Mesenchymal stem cell of the bone marrow (primary cell): ENCODE results near the gene MAP2K1.

GRCh38 chr15:66251666-66252325, 1.8 kb downstream of the MEGF11 start:
- CAGE, long polyA plus RNA: no peak

- CAGE, long polyA plus RNA: no peak
These were observed 1.2 kb downstream of the MEGF11 start for GRCh38 chr15:66252326-66252739.

DNA sequence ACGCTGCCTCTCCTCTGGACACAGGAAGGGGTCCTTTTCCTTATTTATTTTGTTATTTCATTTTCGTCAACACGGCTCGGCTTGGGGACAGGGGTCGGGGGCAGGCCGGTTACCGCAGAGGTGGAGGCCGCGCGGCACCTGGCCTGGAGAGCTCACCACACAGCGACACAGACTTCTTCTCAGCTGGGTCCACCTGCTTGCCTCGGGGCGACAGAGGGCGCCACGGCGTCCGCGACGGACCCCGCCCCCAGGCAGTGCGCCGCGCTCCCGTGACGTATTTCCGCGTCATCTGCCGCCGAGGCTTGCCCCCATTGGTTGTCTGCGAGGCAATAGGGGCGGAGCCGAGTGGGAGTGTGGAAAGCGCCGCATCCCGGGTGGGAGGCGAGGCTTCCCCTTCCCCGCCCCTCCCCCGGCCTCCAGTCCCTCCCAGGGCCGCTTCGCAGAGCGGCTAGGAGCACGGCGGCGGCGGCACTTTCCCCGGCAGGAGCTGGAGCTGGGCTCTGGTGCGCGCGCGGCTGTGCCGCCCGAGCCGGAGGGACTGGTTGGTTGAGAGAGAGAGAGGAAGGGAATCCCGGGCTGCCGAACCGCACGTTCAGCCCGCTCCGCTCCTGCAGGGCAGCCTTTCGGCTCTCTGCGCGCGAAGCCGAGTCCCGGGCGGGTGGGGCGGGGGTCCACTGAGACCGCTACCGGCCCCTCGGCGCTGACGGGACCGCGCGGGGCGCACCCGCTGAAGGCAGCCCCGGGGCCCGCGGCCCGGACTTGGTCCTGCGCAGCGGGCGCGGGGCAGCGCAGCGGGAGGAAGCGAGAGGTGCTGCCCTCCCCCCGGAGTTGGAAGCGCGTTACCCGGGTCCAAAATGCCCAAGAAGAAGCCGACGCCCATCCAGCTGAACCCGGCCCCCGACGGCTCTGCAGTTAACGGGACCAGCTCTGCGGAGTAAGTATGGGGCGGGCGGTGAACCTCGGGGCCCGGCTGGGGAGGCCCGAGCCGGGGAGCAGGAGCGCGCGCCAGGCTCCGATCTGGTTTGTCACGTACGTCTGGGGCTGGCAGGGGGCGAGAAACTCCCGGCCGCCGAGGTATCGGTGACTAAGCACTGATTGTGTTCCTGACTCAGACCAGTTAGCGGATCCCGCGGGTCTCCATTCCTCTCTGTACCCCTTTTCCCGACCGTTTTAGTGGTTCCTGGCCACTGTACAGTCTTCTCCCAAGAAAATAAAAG, at the start of gene MAP2K1:
Gene MAP2K1 (plus strand): TSS at position 419 of the 1,217 bp plus-strand sequence.
- CAGE, long polyA plus RNA: no peak

DNA sequence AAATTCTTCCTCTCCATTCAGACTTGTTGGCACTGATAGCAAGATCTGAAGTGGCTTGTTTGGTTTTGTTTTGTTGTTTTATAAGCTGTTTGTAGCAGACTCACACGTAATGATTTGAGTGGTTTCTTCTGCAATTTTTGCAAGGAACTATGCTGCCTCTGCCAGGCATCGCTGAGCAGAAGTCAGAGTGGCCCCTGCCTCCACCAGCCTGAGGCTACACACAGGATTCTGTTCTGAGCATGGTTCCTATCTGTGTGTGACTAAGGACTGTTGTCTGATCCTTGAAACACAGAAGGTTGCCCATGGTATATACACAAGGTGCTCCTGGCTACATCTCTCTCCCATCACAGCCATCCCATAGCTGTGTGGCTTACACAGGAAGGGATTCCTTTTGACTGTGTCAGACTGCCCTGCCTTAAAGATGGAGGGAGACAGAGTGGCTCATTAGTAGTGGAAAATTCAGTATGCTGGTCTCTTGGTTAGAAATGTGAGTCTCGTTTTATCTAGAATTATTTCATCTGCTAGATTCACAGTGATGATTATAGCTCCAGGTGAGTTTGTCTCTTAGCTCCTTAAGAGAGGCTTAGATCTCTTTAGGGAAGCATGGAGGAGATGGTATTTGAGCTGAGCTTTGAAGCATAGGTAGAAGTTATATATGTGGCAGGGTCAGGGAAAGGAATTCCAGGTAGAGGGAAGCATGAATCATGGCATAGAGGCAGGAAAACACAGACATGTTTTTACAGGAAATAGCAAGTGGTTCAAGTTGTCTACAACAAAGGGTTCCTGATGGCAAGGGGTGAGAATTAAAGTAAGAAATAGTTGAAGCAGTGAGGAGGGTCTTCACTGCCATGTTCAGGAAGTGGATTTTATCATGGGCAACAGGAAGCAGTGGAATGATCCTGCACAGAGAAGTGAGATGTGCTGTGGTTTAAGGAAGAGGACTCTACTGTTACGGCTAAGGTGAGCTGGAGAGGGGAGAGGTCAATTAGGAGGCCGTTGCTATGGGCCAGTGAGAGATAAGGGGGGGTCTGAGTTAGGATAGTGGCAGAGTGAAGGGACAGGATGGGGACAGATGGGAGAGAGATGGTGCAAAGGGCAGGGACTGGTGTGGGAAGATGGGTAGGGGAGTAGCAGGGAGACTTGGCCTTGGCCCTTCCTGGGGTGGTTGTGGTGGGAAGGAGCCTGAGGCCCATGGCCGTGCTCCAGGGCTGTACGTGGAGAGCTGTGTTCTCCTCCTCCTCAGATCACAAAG, 37.4 kb downstream of the SNAPC5 start:
- CAGE, long polyA plus RNA: no peak

DNA sequence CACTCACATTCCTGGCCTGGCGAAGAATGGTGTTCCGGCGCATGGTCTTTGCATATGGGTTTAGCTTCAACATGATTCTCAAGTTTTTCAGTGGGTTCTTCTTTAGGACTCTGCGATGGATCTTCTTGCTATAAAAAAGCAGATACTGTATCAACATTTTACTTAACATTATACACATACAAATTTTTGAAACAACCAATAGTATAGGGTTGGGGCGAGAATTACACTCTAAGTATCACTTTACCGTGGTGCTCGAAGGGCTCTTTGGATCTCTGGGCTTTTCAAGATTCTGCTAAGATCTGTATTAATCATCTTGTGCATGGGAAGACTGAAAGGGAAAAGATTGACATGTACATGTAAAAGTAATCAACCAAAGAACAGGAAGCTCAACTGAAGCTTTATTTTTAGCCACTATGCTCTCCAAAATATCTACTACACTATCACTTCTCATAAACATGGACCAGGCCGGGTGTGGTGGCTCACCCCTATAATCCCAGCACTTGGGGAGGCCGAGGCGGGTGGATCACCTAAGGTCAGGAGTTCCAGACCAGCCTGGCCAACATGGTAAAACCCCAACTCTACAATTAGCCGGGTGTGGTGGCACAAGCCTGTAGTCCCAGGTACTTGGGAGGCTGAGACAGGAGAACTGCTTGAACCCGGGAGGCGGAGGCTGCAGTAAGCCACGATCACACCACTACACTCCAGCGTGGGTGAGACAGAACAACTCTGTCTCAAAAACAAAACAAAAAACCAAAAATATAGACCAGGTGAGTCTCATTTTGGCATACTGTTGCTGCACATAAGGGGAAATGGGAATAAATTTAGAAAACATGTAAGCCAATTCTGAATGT, 2.7 kb upstream of the SNAPC5 start:
- CAGE, long polyA plus RNA: no peak

GRCh38 chr15:66500900-66501734, 3.5 kb downstream of the RPL4 start:
- CAGE, long polyA plus RNA: no peak

GRCh38 chr15:66617209-66618068, 51.6 kb upstream of the LCTL start:
- CAGE, long polyA plus RNA: no peak

DNA sequence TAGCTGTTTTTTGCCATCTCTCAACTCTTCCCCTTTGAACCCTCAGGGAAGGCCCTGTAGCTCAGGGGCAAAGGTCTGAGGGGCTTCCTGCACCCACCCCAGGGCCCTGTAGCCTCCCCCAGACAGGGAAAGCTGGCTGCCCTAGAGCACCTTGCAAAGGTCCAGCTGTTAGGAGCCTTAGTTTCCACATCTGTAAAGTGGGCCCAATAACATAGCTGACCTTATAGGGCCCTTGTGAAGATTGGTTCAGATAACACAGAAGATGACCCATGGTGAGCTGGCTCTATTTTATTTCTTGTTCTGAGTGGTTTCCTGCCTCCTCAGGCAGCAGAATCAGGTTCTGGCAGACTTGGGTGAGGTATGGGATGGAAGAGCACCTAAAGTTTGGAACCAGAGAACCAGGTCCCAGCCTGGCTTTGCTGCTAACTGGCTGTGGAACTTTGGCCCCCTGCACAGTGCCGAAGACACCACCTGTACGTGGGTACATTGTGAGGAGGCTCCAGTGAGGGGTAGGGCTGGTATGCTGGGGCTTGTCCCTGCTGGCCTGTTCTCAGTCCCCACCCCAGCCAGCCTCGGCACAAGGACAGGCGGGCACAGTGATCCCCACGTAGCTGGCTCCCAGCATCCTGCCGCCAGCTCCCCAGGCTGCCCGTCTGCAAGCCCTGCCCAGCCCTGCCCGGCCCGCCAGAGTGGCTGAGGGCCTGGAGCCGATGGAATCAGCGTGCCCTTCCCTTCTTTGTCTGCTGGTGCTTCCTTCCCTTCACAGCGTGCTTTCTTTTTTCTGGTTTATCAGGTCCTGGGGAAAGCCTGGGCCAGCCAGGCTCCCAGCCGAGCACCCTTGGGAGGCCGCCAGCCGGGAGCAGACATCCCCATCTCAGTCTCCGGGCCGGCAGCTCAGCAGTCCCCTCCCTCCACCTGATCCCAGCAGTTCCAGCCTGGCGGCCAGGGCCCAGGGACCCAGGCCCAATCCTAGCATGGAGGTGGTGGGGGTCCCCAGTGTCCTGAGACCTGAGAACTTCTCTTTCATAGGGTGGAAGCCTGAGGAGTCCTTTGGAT, 54.9 kb upstream of the SMAD6 start:
- CAGE, long polyA plus RNA: no peak

DNA sequence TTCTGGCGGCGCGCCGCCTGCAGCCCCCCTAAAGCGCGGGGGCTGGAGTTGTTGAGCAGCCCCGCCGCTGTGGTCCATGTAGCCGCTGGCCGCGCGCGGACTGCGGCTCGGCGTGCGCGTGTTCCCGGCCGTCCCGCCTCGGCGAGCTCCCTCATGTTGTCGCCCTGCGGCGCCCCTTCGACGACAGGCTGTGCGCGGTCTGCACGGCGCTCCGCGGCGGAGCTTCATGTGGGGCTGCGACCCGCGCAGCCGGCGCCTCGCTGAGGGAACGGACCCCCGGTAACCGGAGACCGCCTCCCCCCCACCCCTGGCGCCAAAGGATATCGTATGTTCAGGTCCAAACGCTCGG, 870 bp downstream of the SMAD6 start:
- CAGE, long polyA plus RNA: no peak

DNA sequence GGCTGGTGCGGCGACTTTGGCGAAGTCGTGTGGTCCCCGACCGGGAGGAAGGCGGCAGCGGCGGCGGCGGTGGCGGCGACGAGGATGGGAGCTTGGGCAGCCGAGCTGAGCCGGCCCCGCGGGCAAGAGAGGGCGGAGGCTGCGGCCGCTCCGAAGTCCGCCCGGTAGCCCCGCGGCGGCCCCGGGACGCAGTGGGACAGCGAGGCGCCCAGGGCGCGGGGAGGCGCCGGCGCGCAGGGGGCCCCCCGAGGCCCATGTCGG, 1.2 kb downstream of the SMAD6 start:
- CAGE, long polyA plus RNA: no peak

- CAGE, long polyA plus RNA: no peak
These were observed 157.3 kb upstream of the SMAD3 start for GRCh38 chr15:66907923-66908709.

DNA sequence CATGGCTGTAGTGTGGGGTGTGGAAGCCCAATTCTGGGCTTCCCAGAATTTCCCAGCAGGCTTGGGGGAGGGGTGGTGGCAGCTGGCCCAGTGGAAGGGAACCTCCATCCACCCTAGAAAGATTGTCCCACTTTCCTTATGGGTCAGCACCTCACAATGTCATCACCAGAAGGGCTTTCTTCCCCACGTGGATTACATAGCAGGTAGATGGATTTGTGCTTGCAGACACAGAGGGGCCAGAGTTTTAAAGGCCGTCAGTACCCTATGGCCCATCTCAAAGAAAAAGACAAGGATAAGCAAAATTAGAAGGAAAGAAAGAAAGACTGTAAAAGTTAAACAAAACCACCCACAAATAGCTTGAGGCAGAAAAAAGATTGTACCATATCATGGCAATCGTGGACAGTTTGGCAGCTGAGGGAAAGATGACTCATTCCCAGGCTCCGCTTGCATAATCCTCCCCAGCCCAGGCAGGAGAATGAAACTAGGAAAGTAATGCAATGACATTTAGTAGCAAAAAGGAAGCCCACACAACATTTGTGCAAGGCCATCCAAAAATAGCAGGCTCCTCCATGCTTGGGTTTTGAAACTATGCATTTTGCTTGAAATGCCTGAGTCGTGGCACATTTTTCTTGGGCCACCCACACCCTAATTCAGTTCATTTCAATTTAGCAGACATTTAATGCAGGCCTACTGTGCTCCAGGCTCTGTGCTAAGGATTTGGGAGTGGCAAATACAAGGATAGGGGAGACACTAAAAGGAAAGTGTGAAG, 41.1 kb upstream of the SMAD3 start:
- CAGE, long polyA plus RNA: no peak

- CAGE, long polyA plus RNA: no peak
These were observed 39.7 kb upstream of the SMAD3 start for GRCh38 chr15:67025659-67026150.

DNA sequence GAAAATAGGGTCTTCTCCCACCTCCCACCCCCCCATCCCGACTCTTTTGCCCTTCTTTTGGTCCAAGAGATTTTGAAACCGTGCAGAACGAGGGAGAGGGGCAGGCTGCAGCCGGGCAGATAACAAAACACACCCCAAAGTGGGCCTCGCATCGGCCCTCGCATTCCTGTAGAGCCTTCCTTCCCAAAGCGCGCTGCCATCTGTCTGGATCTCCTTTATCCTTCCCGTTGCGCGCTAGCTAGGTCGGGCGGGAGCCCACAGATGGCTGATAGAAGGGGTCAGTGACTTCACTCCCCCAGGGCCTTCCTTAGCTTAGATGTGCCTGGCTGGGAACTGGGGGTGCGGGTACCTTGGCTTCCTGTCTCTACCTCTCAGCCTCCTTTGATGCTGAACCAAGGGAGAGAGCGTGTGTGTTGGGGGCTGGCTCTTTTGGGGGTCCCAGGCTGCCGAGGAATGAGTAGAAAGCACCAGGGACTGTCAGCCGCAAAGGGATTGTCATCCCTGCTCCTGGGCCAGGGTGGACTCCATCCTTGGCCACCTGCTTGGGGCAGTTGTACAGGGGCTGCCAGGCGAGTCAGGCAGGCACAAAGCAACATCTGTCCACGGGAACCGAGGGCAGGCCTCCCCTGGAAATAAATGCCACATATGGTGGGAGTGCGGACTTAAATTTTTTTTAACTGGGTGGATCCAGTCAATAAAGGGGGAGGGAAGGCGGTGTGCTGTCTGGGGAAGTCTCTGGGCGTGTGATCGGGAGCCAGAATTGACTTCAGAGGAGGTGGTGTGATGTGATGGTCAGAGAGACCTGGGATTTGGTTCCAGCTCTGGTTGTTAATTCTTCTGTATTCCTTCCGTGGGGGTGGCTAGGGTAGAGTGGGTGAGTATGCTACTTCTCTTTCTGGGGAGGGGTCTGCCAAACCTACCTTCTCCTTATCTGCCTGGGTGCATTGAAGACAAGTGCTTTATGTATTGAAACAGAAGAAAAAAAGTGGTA, 1.9 kb downstream of the SMAD3 start:
- CAGE, long polyA plus RNA: no peak

DNA sequence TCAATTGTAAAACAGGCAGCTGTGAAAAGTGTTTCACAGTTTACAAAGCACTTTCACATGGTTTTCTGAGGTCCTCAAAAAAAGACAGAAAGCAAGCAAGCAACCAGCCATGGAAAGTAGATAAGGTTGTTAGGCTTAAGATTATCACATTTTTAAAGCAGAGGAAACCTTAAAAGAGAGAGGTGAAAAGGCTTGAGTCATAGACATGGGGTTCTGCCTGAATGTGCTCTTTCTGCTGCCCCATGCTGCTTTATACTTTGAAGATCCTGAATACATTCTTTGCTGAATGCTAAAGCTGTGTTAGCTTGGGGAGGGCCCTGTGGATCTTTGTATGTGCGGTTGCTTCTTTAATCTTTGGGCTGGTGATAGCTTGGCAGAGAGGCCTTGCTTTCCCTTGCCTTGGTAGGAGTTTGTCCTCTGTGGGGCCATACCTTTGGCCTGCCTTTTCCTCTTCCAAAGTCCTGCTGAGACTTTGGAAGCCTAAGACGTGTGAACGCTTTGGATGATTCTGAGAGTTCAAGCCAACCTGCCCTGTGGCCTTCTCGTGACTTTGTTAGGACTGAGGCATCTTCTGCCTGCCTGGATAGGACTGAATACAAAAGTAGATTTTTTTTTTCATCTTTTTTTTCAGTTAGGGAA, 2.7 kb downstream of the SMAD3 start:
- CAGE, long polyA plus RNA: no peak

- CAGE, long polyA plus RNA: no peak
These were observed 5.5 kb downstream of the SMAD3 start for GRCh38 chr15:67070817-67071454.

DNA sequence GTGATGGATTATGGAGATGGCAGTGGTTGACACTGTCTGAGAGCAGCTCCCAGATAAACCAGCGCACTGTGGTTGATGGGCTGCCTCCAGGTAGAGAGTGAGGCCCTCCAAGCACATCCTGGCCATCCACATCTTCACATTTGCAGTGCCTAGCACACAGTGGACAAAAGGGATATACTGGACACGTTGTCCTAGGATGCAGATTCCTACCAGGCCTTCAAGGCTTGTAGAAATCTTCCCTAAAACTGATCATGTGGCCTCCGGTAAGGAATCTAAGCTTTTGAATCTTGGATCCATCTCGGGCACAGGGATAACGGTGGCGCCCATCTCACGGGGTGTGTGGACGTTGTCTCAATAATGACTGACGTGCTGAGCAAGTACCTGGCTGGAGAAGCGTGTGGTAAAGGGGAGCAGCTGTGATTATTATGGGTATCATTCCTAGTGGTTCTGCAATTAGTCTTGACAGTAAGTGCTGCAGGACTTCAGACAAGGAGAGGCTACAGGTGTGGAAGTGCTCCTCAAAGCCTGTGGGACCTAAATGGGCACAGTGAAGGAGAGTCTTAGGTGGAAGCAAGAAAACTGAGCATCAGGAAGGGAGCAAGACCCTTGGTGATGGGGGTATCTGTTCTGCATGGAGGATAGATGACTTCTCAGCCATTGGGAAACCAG, 50.9 kb downstream of the SMAD3 start:
- CAGE, long polyA plus RNA: no peak

DNA sequence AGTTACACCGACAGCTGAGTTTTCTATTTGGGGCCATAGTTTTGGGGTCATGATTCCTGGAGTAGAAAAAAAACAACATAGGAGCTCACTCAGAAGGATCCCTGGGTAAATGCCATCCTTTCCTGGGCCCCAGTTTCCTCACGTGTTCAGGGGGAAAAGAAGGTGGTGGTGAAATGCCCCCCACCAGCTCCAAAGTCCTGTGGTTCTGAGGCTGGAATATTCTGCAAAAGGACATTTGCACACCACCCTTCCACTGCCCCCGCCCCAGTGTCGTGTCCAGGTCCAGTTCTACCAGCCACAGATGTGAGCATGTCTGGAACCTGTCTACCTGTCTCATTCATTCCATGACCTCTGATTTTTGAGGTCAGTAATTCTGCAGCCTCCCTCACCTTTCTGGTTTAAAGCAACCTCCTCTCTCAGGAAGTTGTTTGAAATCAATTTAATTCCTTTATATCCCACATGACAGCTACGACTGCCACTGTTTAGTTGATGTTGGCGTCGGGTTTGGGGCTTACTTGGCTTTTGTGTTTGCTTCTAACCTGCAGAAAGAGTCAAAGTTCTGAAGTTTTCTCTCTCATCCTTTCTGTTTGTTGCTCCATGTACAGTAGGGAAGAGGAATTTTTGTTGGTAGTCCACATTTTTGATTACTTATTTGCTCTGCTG, 82.1 kb downstream of the SMAD3 start:
- CAGE, long polyA plus RNA: no peak

DNA sequence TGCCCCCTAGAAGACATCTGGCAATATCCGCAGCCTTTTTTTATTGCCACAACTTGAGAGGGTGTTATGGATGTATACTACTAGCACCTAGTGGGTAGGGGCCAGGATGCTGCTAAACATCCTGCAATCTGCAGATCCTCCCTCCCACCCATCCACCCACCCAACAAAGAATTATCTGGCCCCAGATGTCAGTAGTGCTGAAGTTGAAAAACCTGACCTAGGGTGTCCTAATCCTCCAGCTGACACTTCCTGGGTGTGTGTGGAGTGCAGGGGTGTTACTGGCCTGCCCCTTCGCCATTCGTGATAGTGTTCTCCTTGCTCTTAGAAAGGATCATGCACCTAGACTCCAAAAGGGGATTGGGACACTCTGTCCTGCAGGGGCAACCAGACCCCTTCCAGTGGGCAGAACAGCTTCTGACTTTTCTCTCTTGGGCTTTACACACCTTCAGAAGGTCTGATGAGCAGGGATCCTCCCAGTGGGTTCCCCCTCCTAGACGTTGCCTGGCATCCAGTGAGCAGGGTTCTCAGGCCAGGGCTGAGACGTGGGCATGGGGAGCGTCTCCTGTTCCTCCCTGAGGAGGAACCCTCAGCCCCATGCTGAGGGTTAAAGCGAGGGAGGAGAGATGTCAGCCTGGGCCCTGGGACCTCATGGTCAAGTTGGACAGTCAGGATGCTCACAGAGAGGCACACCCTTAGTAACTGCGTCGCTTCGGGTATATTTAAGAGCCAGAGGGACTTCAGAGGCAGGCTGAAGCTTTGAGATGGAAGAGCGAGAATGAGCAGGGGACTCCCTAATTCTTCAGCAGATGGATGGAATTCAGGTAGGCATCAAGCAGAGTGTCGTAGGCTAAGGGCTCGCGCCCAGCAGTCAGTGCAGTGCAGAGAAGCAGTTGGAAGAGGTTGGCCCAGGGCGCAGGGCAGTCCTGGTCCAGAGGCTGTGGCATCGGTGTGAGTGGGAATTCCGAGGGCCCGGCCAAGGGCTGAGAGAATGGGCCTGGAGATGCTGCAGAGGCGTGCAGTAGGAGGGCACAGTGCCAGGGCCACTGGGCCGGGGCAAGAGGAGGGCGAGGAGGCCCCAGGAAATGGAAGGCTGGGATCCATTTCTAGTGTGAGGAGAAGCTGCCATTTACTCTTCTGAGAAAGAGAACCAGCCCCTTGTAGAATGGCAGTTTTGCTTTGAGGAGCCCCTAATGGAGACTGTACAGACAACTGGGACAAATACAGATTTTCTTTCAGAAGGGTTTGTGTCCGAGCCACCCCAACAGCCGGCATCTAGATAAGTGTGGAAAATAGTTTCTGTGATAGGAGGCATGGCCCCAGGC, 74.7 kb downstream of the AAGAB start:
- CAGE, long polyA plus RNA: no peak

DNA sequence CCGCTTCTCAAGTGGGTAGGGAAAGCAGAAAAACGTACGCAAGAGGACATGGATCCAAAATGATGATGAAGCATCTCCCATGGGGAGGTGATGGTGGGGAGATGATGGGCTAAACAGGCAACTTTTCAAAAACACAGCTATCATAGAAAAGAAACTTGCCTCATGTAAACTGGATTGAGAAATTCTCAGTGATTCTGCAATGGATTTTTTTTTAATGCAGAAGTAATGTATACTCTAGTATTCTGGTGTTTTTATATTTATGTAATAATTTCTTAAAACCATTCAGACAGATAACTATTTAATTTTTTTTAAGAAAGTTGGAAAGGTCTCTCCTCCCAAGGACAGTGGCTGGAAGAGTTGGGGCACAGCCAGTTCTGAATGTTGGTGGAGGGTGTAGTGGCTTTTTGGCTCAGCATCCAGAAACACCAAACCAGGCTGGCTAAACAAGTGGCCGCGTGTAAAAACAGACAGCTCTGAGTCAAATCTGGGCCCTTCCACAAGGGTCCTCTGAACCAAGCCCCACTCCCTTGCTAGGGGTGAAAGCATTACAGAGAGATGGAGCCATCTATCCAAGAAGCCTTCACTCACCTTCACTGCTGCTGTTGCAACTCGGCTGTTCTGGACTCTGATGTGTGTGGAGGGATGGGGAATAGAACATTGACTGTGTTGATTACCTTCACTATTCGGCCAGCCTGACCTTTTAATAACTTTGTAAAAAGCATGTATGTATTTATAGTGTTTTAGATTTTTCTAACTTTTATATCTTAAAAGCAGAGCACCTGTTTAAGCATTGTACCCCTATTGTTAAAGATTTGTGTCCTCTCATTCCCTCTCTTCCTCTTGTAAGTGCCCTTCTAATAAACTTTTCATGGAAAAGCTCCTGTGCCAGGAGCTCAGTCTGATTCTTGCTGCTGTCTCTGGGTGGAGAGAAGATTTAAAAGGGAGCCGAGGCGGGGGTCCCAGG, 59.9 kb downstream of the AAGAB start:
- CAGE, long polyA plus RNA: no peak